Urinary bladder (tissue), 3 donors: ENCODE data around the genes GPX8 and IL6ST.

GRCh38 chr5:54446298-54446875 lies 9.1 kb upstream of the HSPB3 start:
- PRO-cap: no peak
- RAMPAGE, long total RNA: no peak

DNA sequence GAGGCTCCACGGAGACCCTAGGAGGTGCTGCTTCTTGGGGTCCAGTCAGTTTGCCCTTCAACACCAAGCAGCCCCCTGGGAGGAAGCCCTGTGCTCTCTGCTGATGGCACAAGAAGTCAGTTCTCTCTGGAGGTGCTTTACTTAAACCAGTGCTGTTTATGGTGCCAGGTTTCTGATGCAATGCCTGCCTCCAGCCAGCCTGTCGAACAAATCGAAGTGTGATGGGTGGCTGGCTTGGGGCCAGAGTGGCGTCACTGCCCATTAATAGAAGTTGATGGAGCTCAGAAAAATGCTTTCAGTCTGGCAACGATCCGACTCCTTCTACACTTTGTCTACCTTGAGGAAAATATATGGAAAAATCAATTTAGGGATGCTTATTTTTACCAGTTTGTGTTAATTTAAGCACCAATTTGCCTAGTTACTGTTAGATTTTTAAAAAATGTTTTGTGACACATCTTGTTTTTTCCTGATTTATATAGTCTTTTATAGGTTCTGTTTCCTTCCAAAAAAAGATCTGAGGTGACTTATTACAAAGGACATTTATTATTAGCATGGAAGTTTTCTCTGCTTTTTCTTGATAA lies 134.2 kb downstream of the SNX18 start:
- PRO-cap: no peak
- RAMPAGE, long total RNA: no peak

GRCh38 chr5:54719308-54720082 lies 201.9 kb downstream of the SNX18 start:
- PRO-cap: no peak
- RAMPAGE, long total RNA: no peak

DNA sequence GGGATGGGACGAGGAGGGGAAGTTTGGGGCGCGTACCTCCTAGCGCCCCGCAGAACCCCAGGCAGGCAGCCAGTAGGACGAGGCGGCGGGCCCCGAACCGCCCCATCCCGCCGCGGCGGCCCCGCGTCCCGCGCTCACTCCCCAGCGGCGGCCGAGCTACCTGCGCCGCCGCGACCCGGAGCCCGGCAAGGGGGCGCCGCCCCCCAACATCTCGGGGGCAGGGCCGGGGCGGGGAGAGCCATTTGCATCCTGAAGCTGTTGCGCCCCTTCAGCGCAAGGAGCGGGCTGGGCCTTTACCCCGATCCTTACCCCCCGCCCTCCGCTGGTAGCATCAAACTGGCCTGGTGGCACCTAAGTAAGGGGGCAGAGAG lies 101.4 kb downstream of the ESM1 start:
- PRO-cap: no peak
- RAMPAGE, long total RNA: no peak

DNA sequence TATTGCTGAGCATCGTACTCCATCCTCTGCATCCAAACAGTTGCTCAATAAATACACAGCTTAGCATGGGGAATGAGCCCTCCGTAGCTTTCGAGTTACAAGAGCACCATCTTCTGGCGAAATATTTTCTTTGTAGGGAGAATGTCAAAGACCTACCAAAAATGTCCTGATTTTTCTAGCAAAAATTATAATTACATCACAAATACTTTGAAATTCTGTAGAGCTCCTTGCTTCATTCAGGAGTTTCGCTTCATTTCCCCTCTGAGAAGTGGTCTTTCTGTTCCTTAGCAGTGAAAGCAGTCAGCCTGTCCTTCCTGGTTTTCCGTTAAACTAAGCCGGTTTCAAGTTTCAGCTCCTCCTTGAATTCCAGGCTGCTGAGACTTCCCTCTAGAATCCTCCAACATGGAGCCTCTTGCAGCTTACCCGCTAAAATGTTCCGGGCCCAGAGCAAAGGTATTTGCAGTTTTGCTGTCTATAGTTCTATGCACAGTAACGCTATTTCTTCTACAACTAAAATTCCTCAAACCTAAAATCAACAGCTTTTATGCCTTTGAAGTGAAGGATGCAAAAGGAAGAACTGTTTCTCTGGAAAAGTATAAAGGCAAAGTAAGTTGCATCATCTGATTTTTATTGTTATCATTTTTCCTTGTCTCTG lies at the start of gene GPX8:
TSS of gene GPX8 (plus strand) at position 381 of the 655 bp plus-strand sequence.
- PRO-cap: bidirectional peak, plus-strand start at position 429 of the sequence, minus-strand start at position 332 of the sequence
- RAMPAGE, long total RNA: start-site peak on the plus strand centred at position 386 of the sequence, 24 bp wide, 558 and 370 reads in 2 replicates

DNA sequence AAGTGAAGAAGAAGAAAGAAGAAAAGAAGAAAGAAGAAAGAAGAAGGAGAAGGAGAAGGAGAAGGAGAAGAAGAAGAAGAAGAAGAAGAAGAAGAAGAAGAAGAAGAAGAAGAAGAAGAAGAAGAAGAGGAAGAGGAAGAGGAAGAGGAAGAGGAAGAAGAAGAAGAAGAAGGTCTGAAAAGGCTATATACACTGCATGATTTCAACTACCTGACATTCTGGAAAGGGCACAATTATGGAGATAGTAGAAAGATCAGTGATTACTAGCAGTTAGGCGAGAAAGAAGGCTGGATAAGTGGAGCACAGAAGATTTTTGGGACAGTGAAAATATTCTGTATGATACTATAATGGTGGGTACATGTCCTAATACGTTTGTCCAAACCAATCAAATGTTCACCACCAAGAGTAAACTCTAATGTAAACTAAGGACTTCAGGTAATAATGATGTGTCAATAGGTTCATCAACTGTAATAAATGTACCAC lies 21.2 kb downstream of the MCIDAS start:
- PRO-cap: no peak
- RAMPAGE, long total RNA: no peak

- PRO-cap: no peak
- RAMPAGE, long total RNA: no peak
Measured at GRCh38 chr5:55356602-55356963, 48.8 kb downstream of the MTREX start.

DNA sequence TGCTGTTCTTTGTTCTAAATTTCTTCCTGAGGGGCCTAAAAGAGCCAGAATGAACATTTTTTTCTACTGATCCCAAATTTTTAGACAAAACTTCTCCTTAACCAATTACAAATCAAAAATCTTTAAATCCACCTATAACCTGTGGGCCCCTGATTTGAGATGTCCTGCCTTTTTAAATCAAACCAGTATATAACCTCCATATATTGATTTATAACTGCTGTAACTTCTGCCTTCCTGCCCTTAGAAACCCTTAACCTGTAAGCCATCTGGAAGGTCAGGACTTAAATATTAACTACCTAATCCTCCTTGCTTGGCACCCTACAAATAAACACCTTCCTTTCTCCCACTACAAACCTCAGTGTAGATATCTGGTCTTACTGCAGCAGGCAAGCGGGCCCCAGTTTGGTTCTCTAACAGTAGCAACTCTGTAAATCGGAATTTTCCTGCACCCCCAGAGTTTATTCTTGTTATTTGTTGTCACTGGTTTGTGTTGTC lies 83.9 kb downstream of the MTREX start:
- PRO-cap: no peak
- RAMPAGE, long total RNA: no peak

DNA sequence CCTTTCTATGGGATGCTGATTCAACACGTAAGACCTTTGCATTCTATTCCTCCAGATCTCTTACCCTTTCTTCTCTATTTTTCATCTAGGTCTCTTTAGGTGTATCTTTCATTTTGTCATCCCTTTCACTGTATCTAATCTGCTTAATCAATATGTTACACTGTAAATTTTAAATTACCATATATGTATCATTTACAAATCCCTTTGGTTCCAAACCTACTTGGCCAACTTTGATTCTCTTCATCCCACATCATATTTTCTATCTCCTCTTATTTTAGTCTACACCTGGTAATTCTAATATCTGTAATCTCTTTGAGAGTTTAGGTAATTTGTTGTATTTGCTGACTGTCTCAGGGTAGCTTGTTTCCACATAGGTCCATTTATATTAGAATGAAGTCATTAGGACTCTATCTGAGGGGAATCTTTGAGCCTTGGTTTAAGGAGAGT lies 88.5 kb downstream of the PLPP1 start:
- PRO-cap: no peak
- RAMPAGE, long total RNA: no peak

- PRO-cap: no peak
- RAMPAGE, long total RNA: no peak
Measured at GRCh38 chr5:55504805-55505411, 29.9 kb downstream of the PLPP1 start.

DNA sequence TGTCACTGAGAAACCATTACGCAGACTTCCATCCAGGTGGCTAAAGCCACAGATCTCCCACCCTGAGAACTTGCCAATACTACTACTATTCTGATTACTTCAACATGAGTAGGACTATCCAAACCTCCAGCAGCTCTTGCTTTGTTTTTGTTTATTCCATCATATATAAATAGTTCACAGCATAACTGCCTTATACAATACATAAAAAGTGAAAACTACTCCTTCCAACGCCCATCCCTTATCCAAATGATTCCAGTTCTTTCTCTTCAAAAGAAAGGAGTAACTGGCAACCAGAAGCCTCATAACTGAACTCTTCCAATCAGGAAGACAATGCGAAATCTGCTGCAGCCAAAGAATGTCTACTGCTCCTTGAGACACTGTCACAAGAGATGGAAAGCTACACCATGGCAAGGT lies 1.2 kb downstream of the PLPP1 start:
- PRO-cap: unidirectional peak, plus-strand start at position 380 of the sequence
- RAMPAGE, long total RNA: no peak

DNA sequence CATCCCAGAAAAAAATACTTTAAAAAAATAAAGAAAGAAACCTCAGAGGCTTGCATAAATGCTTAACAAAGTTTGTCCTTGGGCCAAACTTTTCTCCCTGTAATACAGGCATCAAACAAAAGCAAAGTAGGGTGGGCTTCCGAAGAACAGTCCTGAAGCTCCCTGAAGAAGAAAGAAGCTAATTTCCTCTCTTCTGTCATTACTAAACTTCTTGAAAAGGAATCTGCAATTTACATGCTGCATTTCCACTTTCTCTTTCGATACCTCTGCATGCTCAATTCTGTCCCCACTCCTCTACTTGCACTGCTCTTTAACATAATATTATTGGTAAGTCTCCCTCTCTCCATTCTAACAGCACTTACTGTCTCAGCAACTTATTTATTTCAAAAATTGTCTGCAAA lies 3.8 kb upstream of the PLPP1 start:
- PRO-cap: no peak
- RAMPAGE, long total RNA: no peak

- PRO-cap: no peak
- RAMPAGE, long total RNA: no peak
Measured at GRCh38 chr5:55951427-55951781, 43.4 kb downstream of the IL6ST start.

- PRO-cap: no peak
- RAMPAGE, long total RNA: no peak
Measured at GRCh38 chr5:55965291-55965689, 29.5 kb downstream of the IL6ST start.

GRCh38 chr5:55989849-55990192 lies 4.9 kb downstream of the IL6ST start:
- PRO-cap: no peak
- RAMPAGE, long total RNA: no peak

DNA sequence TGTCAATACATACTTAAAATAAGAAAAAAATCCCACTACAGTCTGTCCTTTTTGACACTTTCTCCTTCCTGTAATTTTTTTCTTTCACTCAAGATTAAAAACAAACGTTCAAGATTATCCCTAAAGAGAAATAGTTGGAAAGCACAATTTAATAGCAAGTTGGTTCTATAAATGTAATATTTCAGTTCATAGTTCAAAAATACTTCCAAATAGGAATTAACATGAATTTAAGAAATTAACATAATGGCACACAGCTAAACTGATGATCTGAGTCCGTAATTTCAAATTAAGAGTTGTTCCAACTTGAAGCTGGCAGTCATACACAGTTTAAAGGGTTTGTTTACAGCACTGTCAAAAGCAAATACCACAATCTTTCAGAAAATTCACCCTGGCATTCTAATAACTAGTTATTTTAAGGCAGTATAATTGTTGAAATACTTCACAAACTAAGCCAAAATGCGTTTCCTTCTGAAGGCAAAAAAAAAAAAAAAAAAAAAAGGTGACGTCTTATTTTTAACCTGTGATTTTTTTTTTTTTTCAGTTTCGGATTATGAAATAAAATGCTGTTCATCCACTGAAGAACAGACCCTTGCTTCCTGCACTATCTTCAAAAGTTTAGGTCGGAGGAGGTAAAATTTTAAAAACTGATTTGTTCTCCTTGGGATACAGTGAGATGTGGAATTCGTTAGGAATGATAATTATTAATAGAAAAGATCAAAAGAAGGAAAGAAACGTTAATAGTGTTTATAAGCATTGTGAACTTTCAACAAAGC lies 1.0 kb downstream of the IL6ST start:
- PRO-cap: unidirectional peak, plus-strand start at position 558 of the sequence
- RAMPAGE, long total RNA: no peak

DNA sequence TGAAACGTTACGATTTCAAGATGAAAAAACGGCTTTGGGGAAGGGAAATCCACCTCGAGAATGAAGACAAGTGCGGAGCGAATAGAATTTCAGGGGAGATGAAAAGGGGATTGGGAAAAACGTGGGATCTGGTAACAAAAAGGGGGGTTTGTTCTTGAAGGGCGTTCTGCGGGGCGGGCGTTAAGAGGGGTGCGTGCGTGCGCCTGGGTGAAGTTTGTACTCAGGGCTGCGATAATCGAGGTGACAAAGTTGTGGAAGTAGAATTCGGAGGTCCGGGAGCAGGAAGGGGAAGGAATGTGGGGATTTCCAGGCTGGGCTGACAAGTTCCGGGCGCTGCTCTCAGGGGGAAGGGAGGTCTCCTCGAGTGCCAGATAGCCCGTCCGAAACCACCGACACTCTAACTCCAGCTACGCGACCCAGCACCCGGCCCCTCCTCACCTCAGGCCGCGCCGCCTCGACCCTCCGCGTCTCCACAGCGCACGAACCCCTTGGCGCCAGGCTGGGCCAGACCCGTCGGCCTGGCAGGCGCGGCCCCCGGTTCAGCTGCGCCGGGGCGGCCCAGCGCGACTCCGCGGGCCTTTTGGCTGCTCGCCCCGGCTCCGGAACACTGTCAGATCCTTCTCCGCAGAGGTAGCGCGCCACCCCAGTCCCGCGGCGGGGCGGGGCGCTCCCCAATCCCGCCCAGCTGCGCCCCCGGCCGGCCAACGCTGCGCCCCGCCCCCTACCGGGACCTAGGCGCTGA lies at the start of gene IL6ST:
TSS of gene IL6ST (minus strand) at position 618 of the 742 bp plus-strand sequence.
- PRO-cap: bidirectional peak, plus-strand start at position 370 of the sequence, minus-strand start at position 237 of the sequence; bidirectional peak, plus-strand start outside the sequence, minus-strand start at position 606 of the sequence
- RAMPAGE, long total RNA: no peak

DNA sequence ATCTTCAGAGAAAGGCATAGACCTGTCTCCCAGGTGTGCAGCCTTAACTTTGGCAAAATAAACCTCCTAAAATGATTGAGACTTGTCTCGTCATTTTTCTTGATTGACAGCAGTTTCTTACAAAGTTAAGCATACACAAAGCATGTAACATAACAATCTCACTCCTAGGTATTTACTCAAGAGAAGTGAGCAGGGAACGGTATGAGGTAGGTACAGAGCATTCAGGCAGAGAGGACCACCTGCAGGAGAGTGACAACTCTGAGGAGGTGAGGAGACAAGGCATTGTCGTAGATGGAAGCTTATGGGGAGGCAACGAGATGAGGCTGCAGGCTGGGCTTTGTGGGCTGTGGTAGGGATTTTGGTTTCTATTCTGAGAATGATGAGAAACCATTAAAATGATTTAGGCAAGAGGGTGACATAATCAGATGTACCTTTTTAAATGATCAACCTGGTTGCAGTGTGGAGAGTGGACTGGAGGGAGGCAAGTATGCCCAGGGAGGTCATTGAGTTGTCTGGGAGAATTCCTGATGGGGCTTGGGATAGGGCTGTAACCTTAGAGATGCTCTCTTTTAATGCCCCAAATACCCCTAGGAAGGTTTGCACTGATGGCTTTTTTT lies 65.9 kb upstream of the IL6ST start:
- PRO-cap: no peak
- RAMPAGE, long total RNA: no peak

DNA sequence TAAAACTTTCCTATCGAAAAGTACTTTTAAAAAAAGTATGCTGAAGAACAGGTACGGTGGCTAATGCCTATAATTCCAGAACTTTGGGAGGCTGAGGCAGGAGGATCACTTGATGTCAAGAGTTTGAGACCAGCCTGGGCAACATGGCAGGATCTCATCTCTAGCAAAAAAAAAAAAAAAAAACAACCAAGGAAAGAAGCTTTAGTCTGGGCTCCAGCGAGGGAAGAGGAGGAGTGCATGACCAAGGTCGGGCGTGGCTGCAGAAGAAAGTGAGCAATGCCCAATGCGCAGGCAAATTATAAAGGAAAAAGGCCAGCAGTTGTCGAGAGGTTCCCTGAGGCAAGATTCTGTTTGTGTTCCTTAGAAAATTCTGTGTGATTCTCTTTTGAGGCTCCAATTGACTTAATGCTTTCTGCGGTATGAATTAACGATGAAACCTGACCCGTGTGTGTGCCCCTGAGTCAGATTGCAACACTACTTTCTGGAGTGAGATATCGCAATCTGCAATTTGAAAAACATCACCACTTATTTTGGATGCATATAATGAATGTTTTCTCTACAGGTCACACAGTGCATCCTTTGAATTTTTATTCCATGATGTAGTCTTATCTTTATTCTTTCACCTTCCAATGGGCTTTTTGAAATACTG lies 117.7 kb upstream of the IL6ST start:
- PRO-cap: no peak
- RAMPAGE, long total RNA: no peak

GRCh38 chr5:56123711-56124344 lies 109.3 kb downstream of the ANKRD55 start:
- PRO-cap: no peak
- RAMPAGE, long total RNA: no peak